Metastatic Lung Carcinoma in the Adrenal Gland (tissue), 1 donor: ENCODE measurements around the gene SLC22A1.

DNA sequence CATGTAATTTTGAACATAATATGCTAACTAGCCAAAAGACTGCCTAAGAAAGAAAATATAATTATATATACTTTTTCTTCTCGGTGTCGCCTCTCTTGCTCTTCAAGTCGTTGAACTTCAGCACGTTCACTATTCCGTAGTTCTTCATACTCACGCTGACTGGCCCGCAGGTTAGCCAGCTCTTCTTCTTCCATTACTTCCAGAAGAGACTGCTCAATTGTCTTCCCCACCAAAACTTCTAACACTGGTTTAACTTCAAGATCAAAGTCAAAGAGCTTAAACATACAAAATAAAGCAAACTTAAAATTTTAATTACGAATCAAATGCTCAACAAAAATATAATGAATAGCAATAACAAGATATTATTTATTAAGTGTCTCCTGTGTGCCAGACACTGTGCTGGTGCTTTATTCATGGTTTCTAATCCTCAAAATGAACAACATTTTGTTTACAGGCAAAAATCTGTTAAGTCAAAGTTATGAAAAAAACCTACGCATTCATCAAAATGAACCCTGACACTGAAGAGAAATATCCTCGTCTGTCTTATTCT lies 17.5 kb downstream of the RSPH3 start:
- PRO-cap = no peak

GRCh38 chr6:159041176-159042046 lies 3.4 kb downstream of the TAGAP start:
- PRO-cap = no peak

DNA sequence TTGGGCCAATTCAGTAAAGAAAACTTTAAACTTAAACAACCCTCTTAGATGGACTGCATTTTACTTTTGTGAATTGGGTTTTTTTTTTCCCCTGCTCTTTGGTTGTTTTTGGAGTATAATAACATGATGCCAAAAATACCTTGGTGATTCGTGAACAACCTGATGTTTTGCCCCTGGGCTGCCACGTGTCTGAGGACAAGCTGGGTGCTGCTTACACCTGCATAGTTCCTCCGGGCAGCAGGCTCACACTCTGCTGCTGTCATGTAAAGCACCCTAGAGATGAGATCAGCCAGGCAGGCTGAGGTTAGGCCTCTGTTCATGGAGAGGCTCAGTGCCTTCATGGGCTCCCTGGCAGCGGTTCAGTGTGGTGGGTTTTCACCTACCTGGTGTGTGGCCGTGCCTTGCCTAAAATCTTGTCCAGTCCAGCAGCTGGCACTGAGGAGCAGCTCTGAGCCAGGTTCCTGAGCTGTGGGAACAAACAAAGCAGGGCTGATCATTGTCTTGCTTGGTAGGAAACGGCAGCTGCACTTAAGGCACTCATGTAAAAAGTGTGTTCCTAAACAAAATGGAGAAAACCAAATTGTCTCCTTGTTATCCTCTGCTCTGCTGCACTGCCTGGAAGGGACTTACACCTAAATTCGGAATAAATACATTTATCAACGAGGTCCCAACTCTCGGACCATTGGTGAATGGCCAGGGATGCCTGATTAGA lies 60.2 kb upstream of the TAGAP start:
- PRO-cap = no peak

DNA sequence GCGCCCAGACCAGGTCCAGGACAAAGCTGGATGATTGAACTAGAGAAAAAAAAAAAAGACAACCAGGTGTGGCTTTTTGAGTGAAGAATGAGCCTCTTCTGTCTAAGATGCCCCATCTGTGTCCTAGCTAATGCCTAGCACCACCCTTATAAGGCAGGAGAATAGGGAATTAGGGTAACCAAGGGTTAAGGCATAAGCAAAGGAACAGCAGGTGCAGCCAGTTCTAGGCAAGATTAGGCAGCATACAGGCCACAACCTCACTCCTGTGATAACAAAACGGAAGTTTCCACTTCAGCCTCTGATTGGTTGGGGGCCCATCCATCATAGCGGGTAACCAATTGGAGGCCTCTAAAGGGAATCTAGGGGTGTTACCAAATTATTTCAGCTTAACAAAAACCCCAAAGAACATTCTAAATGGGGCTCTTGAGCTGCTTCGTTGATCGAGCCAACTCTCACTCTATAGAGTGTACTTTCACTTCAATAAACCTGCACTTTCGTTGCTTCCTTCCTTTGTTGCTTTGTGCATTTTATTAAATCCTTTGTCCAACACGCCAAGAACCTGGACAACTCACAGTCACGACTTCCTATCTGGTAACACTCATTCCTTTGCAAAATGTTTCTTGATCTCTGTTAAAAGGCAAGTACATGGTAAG lies 61.9 kb upstream of the TAGAP start:
- PRO-cap = no peak

DNA sequence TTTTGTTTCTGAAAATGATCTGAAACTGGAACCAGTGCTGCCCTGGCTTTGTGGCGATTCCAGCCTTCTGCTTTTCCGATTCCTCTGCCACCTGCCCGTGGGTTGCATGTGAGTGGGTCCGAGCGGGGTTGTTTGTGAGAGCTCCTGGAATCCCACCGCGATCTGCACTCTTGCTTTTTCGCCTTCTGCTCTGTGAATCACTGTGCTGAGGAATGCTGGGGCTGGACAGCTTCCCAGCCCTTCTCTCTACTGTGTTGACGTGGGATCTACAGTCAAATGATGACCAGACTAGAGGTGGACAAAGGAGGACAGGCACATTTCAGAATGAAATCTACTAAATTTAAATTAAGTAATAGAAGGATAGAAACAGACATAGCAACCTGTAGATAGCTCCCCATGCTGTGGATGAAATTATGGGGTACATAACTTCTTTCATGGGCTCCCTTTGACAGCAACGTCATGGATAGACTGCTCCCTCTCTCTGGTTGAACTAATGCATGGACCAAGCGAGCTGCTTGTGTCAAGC lies 1.8 kb downstream of the FNDC1 start:
- PRO-cap = no peak

- PRO-cap = no peak
Observed at GRCh38 chr6:159686693-159687258, 6.3 kb downstream of the SOD2 start.

- PRO-cap = bidirectional peak, plus-strand start at chr6:159692891, minus-strand start at chr6:159692651
Observed at GRCh38 chr6:159692258-159693126, 549 bp downstream of the SOD2 start.

GRCh38 chr6:159723416-159723885 lies 3.9 kb upstream of the WTAP start:
- PRO-cap = no peak

DNA sequence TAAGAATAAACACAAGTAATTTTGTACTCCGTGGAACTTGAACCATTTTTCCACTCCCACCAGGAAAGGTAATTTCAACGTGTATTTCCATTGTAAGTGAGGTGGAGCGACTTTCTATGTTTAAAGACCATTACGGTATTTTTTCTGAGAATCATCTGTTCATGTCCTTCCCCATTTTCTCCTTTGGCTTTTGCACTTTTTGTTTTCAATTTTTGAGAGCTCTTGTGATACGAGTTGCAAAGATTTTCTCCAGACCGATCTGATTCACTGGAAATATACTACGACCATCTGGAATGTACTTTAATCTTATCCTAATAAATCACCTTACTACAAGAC lies 1.2 kb upstream of the WTAP start:
- PRO-cap = no peak

DNA sequence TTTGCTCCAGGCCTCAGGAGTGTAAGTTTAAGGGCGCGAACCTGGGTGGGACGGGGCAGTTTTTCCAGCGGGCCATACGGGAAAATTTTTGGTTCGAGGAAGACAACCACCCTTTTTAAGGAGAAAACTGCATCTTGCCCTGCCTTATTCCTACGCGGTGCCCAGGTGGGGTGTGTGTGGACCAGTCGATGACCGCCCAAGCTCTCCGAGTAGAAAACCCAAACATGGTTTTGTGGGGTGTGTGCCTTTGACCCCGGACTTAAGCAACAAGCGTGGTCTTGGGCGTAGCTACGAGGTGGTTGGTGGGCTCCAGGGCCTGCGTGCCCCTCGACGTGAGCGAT lies 257 bp upstream of the MRPL18 start:
- PRO-cap = bidirectional peak, plus-strand start outside the sequence, minus-strand start at position 267 of the sequence

- PRO-cap = no peak
Observed at GRCh38 chr6:159836318-159837168, 36.5 kb downstream of the PNLDC1 start.

GRCh38 chr6:159997941-159998475 lies 29.1 kb downstream of the IGF2R start:
- PRO-cap = no peak

- PRO-cap = no peak
Observed at GRCh38 chr6:160105350-160105929, 16.2 kb upstream of the SLC22A1 start.

GRCh38 chr6:160121426-160122424 lies at the start of gene SLC22A1:
TSS of gene SLC22A1 (plus strand) at chr6:160121815.
- PRO-cap = no peak

DNA sequence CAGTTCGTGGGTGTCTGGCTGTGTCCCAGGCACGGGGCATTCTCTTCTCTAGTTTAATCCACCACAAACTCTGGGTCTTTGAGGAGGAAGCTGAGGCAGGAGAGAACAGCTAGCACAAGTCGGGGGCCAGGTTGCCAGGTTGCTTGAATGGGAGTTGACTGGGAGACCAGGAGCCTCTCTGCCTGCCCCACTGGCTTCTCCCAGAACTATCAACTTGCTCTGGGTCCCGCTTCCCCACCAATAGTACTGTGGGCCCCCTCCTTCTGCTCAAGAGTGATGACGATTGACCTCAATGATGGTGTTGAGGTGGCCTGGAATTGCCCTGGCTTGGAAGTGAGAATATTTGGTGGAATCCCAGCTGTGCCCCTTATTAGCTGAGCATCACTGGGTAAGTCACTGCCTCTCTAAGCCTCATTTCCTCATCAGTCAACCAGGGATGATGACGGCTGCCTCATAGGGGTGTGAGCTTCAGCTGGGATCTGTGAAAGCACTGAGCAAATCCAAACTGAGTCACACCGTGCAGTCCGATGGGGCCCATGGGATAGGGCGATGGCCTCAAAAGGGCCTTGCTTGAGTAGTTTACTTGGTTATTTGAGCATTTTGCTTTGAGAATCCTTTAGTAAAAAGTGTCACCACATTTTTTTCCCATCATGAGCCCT lies 972 bp downstream of the SLC22A1 start:
- PRO-cap = no peak

DNA sequence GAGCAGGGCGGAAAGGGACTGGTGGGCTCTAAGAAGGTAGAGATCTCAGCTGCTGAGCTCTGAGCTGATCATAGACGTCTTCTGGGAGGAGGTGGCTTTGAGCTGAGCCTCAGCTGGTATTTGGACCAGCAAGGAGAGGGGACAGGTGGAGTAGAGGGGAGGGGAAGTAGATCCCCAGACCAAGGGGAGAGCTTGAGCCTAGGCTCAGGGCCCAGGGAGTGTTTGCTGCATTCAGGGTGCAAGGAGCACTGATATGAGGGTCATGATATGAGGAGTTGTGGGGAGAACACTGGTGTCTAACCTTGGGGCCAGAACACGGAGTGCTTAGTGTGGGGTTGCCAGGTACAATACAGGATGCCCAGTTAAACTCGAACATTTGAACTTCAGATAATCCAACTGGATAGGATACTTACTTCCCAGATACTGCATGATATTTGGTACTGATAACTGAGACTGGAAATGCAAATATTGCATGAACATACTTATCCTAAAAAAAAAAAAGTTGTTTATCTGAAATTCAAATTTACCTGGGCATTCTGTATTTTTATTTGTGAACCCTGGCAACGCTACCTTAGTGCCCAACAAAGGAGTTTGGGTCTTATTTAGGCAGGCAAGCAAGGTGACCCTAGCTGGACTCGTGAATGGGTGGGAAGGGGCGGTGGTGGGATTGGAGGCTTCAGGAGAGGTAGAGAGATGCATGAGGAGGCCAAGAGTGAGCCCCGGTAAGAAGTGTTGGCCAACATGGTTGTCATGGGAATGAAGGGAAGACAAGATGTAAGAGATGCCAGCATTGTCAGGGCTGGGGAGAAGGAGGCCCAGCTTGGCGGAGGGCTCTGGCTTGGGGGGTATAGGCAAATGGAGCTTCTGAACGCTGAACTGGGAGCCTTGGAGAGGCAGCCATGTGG lies 2.5 kb downstream of the SLC22A1 start:
- PRO-cap = no peak

DNA sequence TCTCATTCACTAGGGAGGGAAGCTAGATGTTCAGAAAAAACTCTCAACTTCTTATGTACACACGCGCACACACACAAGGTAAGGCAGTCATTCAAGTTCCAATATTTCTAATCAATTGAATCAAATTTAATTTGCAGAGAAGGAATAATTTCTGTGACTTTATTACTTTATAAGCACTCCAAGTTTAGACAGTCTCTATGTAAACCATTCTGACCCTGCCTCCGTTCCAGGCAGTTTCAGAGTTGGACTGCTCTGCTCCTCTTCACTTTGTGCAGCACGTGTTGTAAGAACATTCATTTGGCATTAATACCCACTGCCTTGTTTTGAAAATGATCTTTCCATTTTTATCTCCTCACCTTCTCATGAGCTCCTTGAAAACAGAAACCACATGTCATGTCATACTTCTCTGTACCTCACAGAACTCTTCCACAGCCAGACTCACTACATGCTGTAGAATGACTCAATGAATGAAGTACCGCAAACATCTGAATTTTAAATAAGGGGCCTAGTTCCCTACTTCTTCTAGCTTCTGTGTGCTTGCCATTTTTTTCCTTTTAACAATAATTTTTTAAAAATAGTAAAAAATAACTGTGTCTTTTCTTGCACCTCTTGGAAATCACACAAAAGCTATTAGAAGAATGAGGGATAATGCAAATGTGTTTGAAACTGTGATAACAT lies 25.6 kb downstream of the SLC22A1 start:
- PRO-cap = no peak

GRCh38 chr6:160272243-160272814 lies 13.7 kb upstream of the SLC22A2 start:
- PRO-cap = no peak

DNA sequence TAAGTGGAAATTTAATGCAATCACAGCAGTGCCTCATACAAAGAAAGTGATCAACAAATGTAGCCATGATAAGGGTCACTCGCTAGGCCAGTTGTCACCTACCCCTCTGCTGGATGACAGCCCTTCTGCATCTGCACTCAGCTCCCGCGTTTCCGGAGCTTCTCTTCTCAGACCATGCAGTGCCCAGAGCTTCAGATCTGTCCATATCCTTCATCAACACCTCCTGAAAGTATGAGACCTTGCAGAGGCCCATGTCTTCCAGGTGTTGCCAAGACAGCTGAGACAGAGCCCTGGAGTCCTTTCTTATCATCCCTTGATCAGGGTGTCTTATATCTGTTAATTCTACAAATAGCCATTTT lies 142.2 kb downstream of the LPA start:
- PRO-cap = no peak

GRCh38 chr6:160773747-160774017 lies 71.6 kb downstream of the PLG start:
- PRO-cap = no peak